Stomach (tissue), 7 donors: ENCODE data around the gene CSNK1G3.

- PRO-cap: no peak
- RAMPAGE, long total RNA, 5 experiments: no peak in any of the 5 experiments
- RRBS: no CpG with 5 or more reads among the region's 43 CpGs
Observed at GRCh38 chr5:118973395-118974239, 14.7 kb downstream of the DTWD2 start.

DNA sequence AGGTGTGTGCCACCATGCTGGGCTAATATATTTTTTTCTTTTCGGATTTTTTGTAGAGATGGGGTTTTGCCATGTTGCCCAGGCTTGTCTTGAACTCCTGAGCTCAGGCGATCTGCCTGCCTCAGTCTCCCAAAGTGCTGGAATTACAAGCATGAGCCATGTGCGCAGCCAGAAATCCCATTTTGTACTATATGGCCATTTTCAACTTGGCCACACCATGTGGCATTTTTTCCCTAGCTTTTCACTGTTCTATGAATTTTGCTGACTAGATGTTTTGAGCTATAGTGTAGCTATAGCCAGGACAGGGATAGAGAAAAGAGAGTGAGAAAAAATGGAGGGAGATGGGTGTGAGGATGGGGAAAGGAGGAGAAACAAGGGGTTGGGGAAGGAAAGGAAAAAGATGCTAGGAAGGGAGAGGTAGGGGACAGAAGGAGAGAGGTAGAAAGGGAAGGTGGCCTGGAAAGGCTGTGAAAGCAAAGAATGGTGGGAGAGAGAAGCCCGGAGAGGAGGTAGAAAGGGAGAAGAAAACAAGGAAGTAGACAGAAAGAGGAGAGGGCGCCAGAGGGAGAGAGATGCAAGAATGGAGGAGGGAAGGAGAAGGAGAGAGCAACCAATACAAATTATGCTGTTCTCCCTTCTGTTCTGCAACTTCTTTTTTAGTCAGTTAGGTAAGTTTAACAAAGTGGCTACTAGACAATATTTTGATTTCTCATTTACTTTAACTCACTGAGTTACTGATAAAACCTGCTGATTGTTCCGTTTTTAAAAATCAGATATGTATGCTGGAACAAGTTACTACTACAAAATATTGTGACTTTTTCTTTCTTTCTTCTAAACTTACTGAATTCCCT lies 46.5 kb downstream of the DMXL1 start:
- PRO-cap: no peak
- RAMPAGE, long total RNA, 5 experiments: no peak in any of the 5 experiments
- RRBS: no CpG with 5 or more reads among the region's 6 CpGs

GRCh38 chr5:119357922-119358121 lies 2.0 kb downstream of the TNFAIP8 start:
- PRO-cap: no peak
- RAMPAGE, long total RNA, 5 experiments: no peak in any of the 5 experiments
- RRBS: no CpG with 5 or more reads among the region's 4 CpGs

DNA sequence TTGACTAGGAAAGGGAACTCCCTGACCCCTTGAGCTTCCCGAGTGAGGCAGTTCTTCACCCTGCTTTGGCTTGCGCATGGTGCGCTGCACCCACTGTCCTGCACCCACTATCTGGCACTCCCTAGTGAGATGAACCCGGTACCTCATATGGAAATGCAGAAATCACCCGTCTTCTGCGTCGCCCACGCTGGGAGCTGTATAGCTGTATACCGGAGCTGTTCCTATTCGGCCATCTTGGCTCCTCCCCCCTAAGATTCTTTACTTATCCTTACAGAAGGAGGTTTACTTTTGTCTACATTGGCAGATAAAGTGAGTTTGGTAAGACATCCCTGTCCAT lies 151.2 kb downstream of the FAM170A start:
- PRO-cap: no peak
- RAMPAGE, long total RNA, 5 experiments: no peak in any of the 5 experiments
- RRBS: 95% methylated on average over 4 of the region's 10 CpGs

- PRO-cap: no peak
- RAMPAGE, long total RNA, 5 experiments: no peak in any of the 5 experiments
- RRBS: no CpG with 5 or more reads among the region's 2 CpGs
Observed at GRCh38 chr5:122153046-122153521, 6.9 kb upstream of the ENSG00000250803 start.

DNA sequence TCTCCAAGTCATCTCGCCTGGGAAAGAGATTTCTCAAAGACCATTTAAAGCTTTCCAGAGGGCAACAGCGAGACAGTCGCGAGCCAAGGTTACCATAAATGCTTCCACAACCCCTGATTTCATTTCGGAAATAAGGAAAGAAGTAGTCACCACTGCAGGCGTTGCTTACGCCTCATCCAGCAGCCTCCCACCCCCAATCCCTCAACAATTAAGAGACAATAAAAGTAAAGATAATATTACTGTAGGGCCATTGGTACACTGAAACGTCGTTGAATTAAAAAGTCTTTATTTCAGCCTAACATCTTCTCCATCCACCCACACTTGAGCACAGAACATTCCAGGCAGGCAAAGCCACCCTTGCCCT lies 1.0 kb upstream of the SNCAIP start:
- PRO-cap: no peak
- RAMPAGE, long total RNA, 5 experiments: no peak in any of the 5 experiments
- RRBS: no CpG with 5 or more reads among the region's 9 CpGs

- PRO-cap: bidirectional peak, plus-strand start at chr5:123512268, minus-strand start at chr5:123511965; bidirectional peak, plus-strand start at chr5:123512460, minus-strand start at chr5:123512466; bidirectional peak, plus-strand start at chr5:123512769, minus-strand start at chr5:123512567
- RAMPAGE, long total RNA, 5 experiments: start-site peak on the plus strand in 3 of 5 experiments, at chr5:123512151-123512292 at its widest, 12 to 52 reads per replicate
- RRBS: 2% methylated on average over 56 of the region's 116 CpGs
Observed at GRCh38 chr5:123512050-123513106, at the start of gene CSNK1G3. Gene CSNK1G3, plus strand, starts transcription at chr5:123512177.

GRCh38 chr5:123514593-123515151 lies 2.7 kb downstream of the CSNK1G3 start:
- PRO-cap: no peak
- RAMPAGE, long total RNA, 5 experiments: no peak in any of the 5 experiments
- RRBS: no CpG with 5 or more reads among the region's 4 CpGs

DNA sequence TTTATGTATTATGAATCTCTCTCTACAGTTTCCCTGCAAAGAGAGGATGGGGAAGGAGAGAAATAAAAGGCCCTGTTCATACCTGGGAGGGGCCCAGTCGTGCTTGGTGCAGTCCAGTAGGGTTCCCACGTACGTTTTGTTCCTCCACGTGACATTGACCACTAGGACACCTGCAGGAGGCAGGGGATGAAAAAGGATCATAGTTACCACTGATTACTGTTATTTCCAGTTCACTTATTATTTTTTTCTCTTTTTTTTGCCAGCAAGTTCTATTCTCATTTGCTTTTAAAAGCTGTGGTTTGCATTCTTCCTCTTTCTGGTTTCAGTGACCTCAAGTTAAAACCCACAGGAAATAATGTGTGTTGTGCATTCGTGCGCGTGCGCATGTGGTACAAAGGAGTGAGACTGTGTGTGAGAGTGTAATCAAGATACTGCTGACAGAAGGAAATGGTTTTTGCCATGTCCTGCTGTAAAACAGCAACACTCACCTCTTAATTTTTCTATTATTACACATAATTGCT lies 96.9 kb downstream of the ZNF608 start:
- PRO-cap: no peak
- RAMPAGE, long total RNA, 5 experiments: no peak in any of the 5 experiments
- RRBS: no CpG with 5 or more reads among the region's 8 CpGs

- PRO-cap: unidirectional peak, plus-strand start at chr5:124651816; unidirectional peak, plus-strand start at chr5:124651866
- RAMPAGE, long total RNA, 5 experiments: no peak in any of the 5 experiments
- RRBS: 2% methylated on average over 22 of the region's 54 CpGs
Observed at GRCh38 chr5:124651131-124652390, 94.9 kb downstream of the ZNF608 start.

- PRO-cap: no peak
- RAMPAGE, long total RNA, 5 experiments: no peak in any of the 5 experiments
- RRBS: no CpG with 5 or more reads among the region's 1 CpG
Observed at GRCh38 chr5:124671124-124671630, 75.3 kb downstream of the ZNF608 start.

- PRO-cap: no peak
- RAMPAGE, long total RNA, 5 experiments: no peak in any of the 5 experiments
- RRBS: no CpG with 5 or more reads among the region's 3 CpGs
Observed at GRCh38 chr5:124697389-124697966, 49.0 kb downstream of the ZNF608 start.

- PRO-cap: no peak
- RAMPAGE, long total RNA, 5 experiments: no peak in any of the 5 experiments
- RRBS: 91% methylated on average over 2 of the region's 7 CpGs
Observed at GRCh38 chr5:124711278-124712071, 35.0 kb downstream of the ZNF608 start.

GRCh38 chr5:124745429-124745673 lies 1.1 kb downstream of the ZNF608 start:
- PRO-cap: unidirectional peak, plus-strand start at chr5:124745549
- RAMPAGE, long total RNA, 5 experiments: no peak in any of the 5 experiments

DNA sequence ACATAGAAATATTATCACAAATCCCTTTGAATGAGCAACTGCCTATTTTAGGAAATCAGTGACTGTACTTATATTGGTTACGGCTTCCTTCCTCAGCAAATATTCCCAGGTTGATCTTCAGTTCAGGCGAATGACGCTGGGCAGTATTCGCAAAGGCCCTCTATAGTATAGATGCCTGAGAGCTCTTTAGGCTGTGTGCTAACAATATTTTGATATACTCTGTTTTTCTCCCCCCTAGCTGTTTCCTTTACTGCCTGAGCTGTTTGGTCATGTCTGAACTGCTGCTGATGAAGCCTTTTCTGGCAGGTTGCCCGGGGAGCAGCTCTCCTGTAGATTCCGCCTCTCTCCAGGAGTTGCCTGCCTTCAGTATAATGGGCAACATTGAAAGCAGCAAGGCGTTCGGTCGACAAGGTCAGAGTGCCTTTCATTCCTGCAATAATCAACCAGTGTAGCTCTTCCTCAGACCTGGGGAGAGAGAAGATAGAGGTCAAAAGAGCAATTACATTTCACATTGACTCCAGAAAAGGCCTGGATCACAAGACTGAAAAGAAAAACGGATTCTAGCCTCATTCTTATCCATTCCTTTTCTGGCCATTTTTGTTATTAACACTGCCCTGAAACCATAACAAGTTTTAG lies 60.0 kb upstream of the ZNF608 start:
- PRO-cap: no peak
- RAMPAGE, long total RNA, 5 experiments: no peak in any of the 5 experiments
- RRBS: no CpG with 5 or more reads among the region's 10 CpGs

DNA sequence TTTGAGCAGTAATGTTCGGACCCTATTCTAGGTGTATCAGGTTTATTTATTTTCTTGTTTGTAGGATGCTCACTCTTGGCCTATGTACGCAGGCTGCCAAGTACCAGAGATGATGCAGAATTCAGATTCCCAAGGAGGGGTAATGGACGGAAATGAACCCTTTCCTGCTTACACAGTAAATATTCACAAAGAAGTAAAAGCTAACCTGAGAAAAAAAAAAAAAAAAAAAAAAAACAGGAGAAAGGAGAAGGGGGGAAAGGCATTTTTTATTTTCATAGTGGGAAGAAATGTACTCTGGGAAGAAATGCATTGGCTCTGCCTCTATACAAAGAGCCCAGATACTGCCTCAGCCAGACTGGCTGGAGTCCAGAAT lies 124.7 kb upstream of the ZNF608 start:
- PRO-cap: no peak
- RAMPAGE, long total RNA, 5 experiments: no peak in any of the 5 experiments
- RRBS: no CpG with 5 or more reads among the region's 3 CpGs

DNA sequence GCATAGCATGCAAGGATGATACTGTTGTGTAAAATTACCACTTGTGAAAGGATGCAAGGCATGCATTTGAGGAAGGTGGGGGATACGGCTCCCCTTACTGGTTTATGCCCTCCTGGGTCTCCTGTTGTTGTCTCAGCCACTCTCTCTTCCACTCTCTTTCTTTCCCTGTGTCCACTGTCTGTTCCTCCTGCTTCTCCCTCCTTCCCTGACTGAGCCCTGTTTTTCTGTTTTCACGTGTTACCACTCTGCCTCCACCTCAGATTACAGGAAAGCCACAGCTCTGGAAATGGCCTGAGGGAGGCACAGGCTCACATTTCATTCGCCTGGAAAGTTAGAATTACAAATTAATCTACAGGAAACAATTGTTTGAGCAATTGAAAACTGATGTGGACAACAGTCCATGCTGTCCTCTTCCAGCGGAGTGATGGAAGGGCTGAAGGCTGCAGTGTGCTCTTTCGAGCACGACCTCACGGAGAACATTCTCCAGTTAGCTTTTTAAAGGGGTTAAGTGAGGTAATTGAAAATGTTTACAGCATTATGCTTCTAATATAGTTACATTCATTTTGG lies 444.3 kb upstream of the ZNF608 start:
- PRO-cap: no peak
- RAMPAGE, long total RNA, 5 experiments: no peak in any of the 5 experiments
- RRBS: no CpG with 5 or more reads among the region's 7 CpGs

- PRO-cap: no peak
- RAMPAGE, long total RNA, 5 experiments: no peak in any of the 5 experiments
- RRBS: no CpG with 5 or more reads among the region's 1 CpG
Observed at GRCh38 chr5:125257616-125258009, 511.2 kb upstream of the ZNF608 start.

- PRO-cap: no peak
- RAMPAGE, long total RNA, 5 experiments: no peak in any of the 5 experiments
- RRBS: no CpG with 5 or more reads among the region's 12 CpGs
Observed at GRCh38 chr5:125348293-125348915, 602.0 kb upstream of the ZNF608 start.

- PRO-cap: no peak
- RAMPAGE, long total RNA, 5 experiments: no peak in any of the 5 experiments
- RRBS: no CpG with 5 or more reads among the region's 3 CpGs
Observed at GRCh38 chr5:126002396-126003106, 420.7 kb upstream of the GRAMD2B start.